PC-3 (cell line): ENCODE measurements around a stretch of chr11.

DNA sequence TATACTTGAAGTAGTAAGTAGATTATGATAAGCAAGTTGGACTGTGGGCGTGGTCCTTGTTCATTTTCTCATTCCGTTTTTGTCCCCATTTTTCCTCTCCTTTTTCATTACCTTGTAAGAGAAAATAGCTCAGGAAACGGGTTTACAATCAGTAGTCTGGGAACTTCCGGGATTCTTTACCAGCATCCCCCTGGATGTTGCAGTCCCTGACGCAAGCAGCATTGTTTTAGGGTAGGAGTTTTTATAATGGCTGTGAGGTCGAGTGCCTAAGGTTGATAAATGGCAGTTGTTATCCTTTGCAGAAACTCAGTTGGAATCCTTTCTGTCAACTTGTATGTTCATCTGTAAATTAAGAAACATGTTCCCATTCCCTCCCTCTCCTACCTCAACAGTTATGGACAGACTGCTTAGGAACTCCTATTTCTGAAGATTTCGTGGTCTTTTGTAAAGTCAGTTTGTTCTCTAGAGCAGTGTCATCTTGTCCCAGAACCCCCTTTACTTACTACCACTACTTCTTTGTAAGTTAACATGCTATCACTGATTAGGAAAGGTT is 68.3 kb downstream of the ARHGEF12 start:
- RAMPAGE, long total RNA = no peak

DNA sequence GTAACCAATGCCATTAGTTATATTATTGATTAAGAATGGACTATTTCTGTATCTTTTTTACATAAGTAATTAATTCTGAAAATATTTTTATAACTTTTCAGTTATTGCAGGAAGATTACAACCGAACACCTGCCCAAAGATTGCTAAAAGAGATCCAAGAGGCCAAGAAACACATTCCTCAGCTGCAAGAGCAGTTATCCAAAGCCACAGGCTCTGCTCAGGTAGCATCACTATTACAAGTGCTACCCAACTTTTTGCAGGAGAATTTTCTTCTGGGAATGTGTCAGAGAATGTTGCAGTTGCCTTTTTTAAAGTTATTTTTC is 82.0 kb upstream of the GRIK4 start:
- RAMPAGE, long total RNA = no peak

GRCh38 chr11:120475082-120475650 is 36.4 kb upstream of the GRIK4 start:
- RAMPAGE, long total RNA = no peak

- RAMPAGE, long total RNA = no peak
These were observed 15.7 kb downstream of the GRIK4 start for GRCh38 chr11:120527086-120527866.

GRCh38 chr11:120601680-120602088 is 90.1 kb downstream of the GRIK4 start:
- RAMPAGE, long total RNA = no peak

GRCh38 chr11:120912049-120912508 is 111.8 kb upstream of the TBCEL start:
- RAMPAGE, long total RNA = no peak

DNA sequence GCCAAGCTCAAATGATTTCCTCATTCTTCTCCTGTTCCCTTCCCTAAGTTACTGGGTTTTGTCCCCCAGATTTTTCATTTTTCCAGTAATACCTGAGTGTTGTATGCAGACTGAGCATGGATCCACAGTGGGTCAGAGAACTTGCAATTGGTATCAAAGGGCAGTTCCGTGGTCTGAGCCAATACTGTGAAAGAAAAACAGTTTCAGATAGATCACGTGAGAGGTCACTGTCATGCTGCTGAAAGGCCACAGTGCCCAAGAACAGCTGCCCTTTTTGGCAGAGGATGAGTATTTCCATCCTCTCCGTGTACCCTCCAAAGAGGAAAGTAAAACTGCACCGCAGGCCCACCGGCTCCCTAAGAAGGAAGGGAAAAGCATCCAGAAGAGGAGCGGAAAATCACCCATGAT is 73.0 kb upstream of the TBCEL start:
- RAMPAGE, long total RNA = no peak

- RAMPAGE, long total RNA = no peak
These were observed 23.5 kb downstream of the TBCEL start for GRCh38 chr11:121047348-121047807.

DNA sequence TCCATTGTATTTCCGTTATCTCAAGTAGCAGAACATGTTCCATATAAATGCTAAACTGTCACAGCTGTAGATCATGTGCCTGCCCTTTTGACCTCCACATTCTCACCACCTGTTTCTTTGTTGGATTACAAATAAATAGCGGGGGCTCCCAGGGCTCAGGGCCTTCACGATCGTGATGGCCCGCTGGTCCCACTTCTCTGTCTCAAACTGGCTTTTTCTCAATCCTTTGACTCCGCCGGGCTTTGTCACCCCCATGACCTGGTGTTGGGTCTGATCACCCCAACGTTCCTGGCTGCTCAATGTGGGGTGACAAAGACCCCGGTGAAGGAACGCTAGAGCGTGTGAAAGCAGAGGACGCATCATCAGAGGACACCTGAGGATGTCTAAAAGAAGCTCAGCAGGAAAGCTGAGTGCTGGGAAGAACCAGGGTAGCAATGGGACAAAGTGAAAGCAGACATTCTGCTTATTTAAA is 55.9 kb upstream of the SC5D start:
- RAMPAGE, long total RNA = no peak

DNA sequence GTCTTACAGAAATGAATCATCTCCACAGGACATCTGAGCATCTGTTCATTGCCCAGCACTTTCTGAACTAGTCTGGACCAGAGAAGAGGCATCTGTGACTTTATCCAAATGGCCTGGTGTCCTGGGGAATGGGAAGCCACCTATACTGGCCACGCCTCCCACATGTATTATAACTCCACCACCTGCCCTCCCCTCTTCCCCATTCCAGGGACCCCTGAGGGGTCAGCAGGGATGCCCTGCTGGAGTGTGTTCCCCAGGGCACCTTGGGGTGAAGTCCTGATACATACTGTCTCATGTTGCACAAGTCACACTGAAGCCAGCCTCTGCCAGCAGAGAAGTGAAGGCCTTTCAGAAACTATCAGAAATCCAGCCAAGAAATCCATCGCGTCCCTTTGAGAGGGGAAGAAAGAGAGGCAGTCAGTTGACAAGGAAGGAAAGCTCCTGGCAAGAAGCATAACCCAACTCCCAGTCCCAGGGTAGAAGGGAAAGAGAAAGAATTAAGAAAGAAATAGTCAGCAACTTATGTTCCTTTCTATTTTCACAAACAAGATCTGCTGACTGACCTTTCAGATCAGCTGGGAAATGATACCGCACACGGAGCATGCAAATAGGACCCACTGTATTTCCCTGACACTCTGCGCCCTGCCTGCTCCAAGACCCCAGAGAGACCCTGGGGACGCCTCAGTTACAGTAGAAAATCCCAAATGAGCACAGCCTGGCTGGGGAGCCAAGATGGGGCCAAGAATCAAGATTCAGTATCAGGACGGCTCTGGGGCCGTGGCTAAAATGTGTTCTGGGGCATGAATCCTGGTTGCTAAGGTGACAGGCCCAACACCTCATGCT is 45.3 kb downstream of the SC5D start:
- RAMPAGE, long total RNA = no peak

- RAMPAGE, long total RNA = no peak
These were observed 74.9 kb downstream of the SC5D start for GRCh38 chr11:121367323-121367931.

GRCh38 chr11:121454342-121454595 is 2.2 kb downstream of the SORL1 start:
- RAMPAGE, long total RNA = no peak

DNA sequence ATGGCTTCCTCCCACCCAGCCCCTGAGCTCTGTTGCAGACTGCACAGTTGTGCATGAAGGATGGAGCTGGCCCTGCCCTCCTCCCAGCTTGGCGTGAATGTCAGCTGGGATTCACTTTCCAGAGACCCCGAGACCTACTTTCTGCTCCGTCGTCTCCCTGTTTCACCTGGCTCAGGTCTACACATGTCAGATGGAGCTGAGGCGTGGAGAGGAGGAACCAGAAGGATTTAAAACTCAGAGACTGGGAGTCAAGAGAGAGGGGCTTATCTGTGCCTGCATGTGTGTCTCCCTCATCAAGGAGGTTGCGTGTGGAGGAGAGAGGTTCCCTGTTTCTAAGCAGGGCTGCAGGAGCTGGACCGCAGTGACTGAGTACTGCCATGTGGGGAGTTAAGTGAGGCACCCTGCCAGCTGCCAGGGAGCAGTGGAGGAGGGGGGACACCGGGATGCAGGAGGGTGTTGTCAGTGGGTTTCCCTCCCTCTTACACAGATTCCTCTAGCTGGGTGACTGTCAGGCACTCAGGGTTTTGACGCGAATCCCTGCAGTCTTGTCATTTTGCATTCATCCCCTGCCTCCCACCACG is 120.3 kb downstream of the SORL1 start:
- RAMPAGE, long total RNA = no peak

- RAMPAGE, long total RNA = no peak
These were observed 134.5 kb downstream of the SORL1 start for GRCh38 chr11:121586701-121587018.

DNA sequence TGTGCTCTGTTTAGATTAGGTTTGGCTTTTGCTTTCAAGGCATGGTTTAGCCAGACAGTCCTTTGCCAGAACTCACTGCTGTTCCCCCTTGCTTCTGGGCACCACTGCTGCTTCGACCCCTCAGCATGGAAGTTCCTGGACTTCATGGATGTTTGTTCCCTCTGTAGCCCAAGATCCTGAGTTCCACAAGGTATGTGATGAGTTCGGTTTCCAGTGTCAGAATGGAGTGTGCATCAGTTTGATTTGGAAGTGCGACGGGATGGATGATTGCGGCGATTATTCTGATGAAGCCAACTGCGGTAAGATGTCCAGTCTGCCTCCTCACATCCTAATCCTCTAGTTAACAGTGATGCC is 137.0 kb downstream of the SORL1 start:
- RAMPAGE, long total RNA = no peak

- RAMPAGE, long total RNA = no peak
These were observed 315.3 kb downstream of the BLID start for GRCh38 chr11:121800662-121801100.

GRCh38 chr11:121929559-121930674 is 186.1 kb downstream of the BLID start:
- RAMPAGE, long total RNA = no peak

DNA sequence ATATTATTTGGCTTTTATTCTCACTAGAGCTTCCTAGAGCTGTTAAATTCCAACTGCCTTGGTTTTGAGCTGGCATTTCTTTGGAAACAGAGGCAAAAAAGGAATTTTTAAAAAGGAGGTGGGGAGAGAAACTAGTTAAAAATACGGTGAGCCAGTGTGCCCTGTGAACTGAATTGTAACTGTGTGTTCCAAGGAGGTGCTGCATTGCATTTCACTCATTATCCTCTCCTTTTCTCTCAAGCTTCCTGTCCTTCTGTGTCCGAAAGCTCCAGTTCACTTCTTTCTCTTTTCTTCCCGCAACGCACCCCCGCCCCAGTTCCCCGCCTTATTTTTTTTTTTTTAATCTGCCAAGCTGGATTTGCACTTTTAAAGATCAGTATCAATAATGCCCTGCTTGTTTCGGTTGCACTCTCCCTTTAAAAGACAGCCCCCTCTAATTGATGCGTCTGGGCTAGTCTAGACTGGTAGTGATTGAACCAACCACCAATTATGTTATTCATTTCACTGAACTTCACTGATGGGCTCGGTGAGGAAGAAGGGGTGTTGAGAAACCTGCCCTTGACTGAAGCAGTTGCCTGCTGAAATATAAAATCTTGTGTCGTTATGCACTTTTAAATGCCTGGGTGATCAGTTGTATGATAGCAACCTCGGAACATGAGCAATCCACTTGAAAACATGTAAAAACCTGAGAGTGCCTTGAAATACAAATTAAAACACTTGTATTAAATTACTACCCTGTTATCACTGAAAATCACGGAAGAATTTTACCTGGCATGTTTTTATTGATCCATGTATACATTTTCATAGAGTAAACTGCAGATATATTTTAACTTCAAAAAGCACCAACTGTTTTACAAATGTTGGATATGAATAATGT is 18.4 kb downstream of the BLID start:
- RAMPAGE, long total RNA = no peak

DNA sequence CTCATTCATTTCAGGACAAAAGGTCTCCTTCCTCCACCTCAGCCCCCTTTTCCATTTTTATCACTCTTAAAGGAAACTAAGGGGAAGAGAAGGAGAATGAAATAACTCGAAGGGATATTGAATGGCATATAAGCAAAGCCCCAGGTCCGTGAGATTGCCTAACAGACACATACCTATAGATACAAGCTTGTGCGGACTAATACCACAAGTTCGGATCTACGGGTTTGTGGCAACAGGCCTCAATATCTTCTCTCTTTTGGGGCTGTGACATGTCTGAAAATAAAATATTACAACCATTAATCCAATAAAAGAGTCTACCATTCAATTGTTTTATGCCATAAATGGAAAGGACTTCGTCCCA is 36.0 kb upstream of the BLID start:
- RAMPAGE, long total RNA = no peak

DNA sequence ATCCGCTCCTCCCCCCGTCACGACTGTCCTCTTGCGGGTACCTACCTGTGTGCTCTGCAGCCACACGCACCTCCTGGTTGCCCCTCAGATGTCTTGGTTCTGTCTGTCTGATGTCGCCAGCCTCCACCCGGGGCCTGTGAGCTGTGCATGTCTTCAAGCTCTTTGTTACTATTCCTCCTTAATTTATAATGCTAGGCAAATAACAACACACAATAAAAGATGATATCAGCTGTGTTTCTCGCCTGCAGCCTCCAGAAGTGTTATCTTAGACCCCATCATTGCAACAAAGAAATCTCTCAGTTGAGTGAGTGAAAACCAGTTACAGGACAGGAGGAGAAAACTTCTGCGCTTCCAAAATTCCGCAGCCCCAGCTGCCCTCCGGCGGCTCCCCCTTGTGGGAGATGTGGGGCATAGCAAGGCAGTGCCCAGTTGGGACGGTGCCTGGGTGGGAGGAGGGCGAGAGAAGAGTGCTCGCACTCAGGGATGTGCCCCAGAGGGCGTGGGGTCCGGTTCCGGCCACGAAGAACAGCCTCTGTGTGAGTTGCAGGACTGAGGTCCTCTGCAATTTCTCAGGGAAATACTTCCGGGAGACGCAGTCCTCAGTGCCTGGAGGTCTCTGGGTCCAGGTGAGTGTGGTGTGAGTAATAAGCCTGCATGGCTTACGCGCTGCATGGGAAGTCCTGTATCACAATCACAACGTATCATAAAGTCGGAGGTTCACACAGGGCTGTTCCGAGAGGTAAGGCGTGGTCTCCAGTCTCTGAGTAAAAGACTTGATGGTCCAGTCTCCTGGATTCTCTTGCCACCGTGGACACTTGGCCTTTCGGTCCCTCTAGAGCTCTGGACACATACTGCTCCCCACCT is 86.9 kb upstream of the BLID start:
- RAMPAGE, long total RNA = start-site peak on the minus strand centred at position 365 of the sequence, 182 bp wide, 20 and 5 reads in 2 replicates